ENCODE results near the genes KLHDC2 and SOS2.

DNA sequence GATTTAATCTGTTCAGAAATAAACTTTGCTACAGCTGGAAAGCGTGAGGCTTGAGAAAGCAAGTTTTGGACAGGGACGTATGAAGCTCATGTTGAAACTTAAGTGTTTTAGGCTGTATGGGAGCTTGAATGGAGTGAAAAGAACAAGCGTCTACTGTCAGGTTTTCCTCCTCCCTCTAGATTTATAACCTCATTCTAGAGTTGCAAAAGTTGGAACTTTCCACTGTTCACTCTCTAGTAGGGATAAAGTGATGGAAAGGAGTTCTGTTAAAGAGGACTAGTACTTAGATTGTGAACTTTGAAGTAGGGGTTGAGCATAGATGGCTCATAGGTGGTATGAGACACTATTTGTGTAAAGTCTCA lies 1.1 kb downstream of the PRPF39 start:
- PRO-cap, 2 experiments, result no peak in any of the 2 experiments

GRCh38 chr14:45211450-45212196 lies 41.4 kb downstream of the MIS18BP1 start:
- PRO-cap, 2 experiments, result peak in 1 of 2 experiments; most common minus-strand start chr14:45211982 (in 1)

DNA sequence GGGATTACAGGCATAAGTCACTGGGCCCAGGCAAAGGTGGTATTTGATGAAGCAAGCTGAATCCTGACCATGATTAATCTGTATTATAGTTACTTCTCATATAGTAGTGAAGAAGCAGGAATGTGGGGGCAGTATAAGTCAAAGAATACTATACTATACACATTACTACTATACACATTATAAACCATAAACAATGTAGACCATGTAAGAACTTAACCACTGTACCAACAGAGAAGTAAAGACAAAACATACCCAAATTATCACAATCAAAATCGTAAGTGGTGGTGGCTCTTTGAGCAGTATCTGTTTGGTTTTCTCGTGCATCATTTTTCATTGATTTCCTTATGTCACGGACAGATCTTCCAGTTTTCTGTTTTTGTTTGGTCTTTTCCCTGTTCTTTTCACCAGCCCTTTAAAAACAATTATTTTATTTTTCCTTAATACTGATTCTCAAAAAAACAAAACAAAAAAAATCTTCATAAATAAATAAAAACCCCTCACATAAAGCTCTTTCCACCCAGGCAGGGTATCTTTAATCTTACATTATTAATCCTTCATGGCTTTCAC lies 22.0 kb downstream of the MIS18BP1 start:
- PRO-cap, 2 experiments, result no peak in any of the 2 experiments

- PRO-cap, 2 experiments, result no peak in any of the 2 experiments
Measured at GRCh38 chr14:45317532-45317953, 64.5 kb upstream of the MIS18BP1 start.

GRCh38 chr14:45367366-45367565 lies 114.3 kb upstream of the MIS18BP1 start:
- PRO-cap, 2 experiments, result no peak in any of the 2 experiments

GRCh38 chr14:45550833-45552156 lies 298.3 kb upstream of the MIS18BP1 start:
- PRO-cap, 2 experiments, result no peak in any of the 2 experiments

DNA sequence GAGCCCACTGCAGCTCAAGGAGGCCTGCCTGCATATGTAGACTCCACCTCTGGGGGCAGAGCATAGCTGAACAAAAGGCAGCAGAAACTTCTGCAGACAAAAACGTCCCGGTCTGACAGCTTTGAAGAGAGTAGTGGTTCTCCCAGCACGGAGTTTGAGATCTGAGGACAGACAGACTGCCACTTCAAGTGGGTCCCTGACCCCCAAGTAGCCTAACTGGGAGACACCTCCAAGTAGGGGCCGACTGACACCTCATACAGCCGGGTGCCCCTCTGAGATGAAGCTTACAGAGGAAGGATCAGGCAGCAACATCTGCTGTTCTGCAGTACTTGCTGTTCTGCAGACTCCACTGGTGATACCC lies 931.8 kb upstream of the MDGA2 start:
- PRO-cap, 2 experiments, result no peak in any of the 2 experiments

DNA sequence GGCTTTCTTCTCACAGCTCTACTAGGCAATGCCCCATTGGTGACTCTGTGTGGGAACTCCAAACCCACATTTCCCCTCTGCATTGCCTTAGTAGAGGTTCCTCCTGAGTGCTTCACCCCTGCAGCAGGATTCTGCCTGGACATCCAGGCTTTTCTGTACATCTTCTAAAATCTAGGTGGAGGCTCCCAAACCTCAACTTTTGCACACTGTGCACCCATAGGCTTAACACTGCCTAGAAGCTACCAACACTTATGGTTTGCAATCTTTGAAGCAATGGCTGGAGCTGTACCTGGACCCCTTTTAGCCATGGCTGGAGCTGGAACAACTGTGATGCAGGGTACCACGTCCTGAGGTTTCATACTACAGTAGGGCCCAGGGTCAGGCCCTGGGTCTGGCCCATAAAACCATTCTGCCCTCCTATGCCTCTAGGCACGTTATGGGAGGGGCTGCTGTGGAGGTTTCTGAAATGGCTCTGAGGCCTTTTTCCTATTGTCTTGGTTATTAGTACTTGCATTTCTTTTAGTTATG lies 851.8 kb downstream of the RPS29 start:
- PRO-cap, 2 experiments, result no peak in any of the 2 experiments

DNA sequence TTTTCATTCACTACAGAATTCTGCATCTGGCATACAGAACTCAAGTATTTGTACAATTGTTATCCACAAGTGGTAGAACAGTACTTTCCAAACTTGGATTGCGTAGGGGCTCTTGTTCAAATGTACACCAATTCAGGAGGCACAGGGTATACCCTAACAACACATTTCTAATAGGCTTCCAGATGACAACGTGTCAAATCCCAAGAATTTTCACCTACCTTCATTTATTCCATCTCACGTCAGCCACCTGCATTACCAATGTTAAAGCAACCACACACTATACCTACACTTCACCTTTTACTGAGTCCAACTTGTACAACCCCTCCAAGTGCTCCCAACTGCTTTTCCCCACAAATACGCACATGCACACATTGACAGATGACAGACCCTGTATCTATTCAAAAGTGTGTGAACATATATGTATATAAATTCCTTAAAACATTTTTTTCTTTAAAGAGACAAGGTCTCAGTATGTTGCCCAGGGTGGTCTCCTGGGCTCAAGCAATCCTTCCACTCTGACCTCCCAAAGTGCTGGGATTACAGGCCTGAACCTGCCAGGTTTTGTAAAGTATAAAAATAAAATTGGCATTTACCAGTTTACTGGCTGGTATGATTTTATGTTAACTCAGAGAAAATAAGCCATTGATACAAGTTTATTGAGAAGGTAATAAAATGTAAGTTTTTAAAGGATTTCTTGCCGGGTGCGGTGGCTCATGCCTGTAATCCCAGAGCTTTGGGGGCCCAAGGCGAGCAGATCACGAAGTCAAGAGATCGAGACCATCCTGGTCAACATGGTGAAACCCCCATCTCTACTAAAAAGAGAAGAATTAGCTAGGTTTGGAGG lies 3.4 kb downstream of the RPS29 start:
- PRO-cap, 2 experiments, result peak in 2 of 2 experiments; most common minus-strand start position 520 of the sequence (in 1)

GRCh38 chr14:49768097-49769048 lies at the start of gene KLHDC2:
KLHDC2 (plus strand) TSS chr14:49768153.
- PRO-cap, 2 experiments, result peak in 2 of 2 experiments; most common plus-strand start chr14:49768167 (in 2); most common minus-strand start chr14:49768804 (in 2)

GRCh38 chr14:49769765-49770653 lies 2.1 kb downstream of the KLHDC2 start:
- PRO-cap, 2 experiments, result no peak in any of the 2 experiments

DNA sequence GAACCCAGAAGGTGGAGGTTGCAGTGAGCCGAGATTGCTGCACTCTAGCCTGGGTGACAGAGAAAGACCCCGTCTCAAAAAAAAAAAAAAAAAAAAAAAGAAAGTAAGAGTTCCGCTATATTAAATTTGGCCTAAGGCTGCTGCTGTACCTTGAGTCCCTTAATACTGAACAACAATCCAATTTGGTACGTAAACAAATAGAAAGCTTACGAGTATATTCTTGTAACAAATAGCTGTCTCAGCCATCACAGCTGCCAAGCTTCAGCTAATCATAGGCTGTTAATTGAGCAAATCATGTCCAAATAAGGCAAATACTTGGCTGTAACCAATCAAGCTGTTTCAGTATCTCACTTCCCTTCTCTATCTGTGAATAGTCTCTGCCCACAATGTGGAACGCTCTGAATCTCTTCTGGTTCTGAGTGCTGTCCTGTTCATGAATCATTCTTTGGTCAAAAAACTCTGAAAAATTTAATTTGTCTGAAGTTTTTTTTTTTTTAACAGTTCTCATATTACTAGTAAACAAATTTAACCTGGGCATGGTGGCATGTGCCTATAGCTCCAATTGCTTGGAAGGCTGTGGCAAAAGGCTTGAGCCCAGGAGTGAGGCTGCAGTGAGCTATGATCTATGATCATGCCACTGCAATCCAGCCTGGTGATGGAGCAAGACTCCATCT lies 5.8 kb upstream of the NEMF start:
- PRO-cap, 2 experiments, result no peak in any of the 2 experiments

DNA sequence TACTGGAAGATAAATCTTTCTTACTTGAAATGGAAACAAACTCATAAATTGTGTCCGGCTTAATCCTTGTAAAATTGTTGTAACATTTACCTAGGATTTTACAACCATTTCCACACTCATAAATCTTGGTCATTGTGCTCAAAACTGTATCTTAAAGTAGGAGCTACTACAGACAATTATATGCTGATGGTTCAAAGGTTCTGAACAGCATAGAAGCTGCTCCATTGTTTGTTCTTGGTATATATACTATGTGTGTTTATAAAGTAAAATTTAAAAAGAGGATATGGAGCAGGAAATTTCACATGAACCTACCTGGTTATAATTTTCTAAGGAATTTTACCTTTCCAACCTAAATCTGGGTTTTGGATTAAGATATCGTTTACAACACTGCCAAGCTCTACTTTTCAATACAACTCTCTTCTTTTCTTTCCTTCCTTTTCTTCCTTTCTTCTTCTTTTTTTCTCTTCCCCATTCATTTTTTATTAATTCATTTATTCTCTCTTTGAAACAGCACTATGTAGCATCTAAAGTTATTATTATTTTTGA lies 4.4 kb upstream of the ARF6 start:
- PRO-cap, 2 experiments, result no peak in any of the 2 experiments

- PRO-cap, 2 experiments, result no peak in any of the 2 experiments
Measured at GRCh38 chr14:49898383-49899071, 5.6 kb downstream of the ARF6 start.

GRCh38 chr14:49960097-49960470 lies 67.2 kb downstream of the ARF6 start:
- PRO-cap, 2 experiments, result no peak in any of the 2 experiments

DNA sequence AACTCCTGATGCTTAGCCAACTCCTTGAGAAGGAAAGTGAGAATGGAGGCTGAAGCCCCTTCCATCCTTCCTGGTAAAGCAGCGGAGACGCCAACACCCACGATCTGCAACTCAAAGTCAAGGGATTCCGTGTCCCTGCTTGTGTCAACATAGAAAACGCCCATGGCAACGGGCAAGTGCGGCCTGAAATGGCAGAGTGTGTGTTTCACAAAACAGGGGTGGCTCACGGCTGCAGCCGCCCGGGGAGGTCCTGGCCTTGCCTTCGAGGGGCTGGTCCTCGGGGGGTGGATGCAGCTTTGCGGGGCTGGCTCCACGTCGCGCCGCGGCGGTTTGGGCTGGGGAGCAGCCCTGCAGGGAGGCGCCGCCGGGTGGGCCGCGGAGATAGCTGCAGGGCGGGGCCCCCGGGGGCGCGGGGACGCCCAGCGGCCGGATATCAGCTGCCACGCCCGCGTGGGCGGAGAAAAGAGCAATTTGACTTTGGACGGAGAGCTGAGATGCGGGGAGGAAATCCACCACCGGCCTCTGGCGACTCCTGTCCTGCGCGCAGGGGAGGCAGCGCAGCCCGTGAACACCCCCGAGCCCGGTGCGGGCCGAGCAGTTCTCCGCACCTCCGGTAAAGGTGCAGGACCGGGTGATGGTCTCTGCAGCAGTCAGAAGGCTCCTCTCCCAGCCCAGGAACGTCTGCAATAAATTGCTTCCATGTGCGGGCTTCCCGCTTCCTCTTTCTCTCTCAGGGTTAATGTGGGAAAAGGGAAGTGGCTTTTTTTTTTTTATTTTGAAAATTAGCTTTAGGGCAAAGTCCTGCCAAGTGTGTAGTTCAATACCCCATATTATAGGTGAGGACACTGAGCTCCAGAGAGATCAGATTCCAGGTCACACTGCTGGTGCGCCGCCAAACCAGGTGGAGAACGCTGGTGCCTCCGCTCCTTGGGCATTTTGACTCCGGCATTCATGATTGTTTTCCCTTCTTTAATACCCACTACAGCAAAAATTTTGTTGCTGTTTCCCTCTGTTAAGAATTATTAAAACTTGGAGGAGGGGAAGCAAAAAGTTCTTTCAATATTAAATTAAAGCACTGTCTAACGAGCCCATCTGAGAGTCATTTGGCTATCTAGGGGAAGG lies 110.6 kb downstream of the ARF6 start:
- PRO-cap, 2 experiments, result peak in 2 of 2 experiments; most common plus-strand start position 469 of the sequence (in 2); most common minus-strand start position 106 of the sequence (in 2)

- PRO-cap, 2 experiments, result peak in 2 of 2 experiments; most common minus-strand start chr14:50197987 (in 2)
Measured at GRCh38 chr14:50197730-50198284, 33.6 kb downstream of the SOS2 start.

GRCh38 chr14:50230820-50231456 lies 440 bp downstream of the SOS2 start:
- PRO-cap, 2 experiments, result peak in 2 of 2 experiments; most common plus-strand start chr14:50231194 (in 2); most common minus-strand start chr14:50230887 (in 1)

GRCh38 chr14:50231457-50232582 lies at the start of gene SOS2:
SOS2 (minus strand) TSS chr14:50231578.
- PRO-cap, 2 experiments, result peak in 2 of 2 experiments; most common plus-strand start chr14:50231713 (in 1); most common minus-strand start chr14:50231578 (in 2)

- PRO-cap, 2 experiments, result no peak in any of the 2 experiments
Measured at GRCh38 chr14:50489955-50490260, 42.5 kb downstream of the MAP4K5 start.